Frontal cortex (tissue), 2 donors: ENCODE data around the gene KRT72.

DNA sequence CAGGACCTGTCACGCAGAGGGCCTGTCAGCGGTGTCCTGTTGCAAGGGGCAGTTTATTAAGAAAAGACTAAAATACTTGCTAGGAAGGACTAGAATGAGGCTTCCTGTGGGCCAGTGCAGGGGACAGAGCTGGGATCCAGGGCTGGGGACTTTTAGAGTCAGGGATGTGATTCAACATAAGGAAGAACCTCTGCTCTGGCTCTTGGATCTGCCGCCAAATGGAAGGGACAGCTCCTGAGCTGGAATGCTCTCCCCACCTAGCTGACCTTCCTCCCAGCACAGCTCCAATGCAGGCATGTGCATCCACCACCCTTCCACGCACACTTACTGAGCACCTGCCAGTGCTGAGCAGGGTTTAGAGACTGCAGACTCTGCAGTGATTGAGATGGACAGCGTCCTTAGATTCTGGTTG lies 11.9 kb upstream of the NR4A1 start:
- RAMPAGE, long total RNA = no peak

DNA sequence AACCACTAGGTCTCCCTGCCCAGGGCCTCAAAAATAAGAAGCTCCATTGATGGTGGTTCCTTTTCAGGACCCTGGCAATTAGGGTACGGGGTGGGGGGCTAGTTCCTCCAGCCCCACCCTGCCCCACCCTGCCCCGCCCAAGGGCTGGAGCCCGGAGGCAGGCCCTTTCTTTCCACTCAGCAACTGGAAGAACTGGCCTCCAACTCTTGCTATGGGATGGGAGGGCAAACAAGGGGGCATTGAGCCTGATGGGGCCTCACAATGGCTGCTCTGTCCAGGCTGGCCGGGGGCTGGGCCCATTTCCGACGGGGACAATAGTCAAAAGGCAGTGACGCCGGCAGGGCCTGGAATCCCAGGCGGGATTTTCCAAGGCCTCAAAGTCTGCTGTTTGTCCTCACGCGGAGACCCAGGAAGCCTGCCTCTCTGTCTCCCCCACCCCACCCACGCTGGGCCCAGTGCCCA lies 8.1 kb upstream of the ATG101 start:
- RAMPAGE, long total RNA = no peak

DNA sequence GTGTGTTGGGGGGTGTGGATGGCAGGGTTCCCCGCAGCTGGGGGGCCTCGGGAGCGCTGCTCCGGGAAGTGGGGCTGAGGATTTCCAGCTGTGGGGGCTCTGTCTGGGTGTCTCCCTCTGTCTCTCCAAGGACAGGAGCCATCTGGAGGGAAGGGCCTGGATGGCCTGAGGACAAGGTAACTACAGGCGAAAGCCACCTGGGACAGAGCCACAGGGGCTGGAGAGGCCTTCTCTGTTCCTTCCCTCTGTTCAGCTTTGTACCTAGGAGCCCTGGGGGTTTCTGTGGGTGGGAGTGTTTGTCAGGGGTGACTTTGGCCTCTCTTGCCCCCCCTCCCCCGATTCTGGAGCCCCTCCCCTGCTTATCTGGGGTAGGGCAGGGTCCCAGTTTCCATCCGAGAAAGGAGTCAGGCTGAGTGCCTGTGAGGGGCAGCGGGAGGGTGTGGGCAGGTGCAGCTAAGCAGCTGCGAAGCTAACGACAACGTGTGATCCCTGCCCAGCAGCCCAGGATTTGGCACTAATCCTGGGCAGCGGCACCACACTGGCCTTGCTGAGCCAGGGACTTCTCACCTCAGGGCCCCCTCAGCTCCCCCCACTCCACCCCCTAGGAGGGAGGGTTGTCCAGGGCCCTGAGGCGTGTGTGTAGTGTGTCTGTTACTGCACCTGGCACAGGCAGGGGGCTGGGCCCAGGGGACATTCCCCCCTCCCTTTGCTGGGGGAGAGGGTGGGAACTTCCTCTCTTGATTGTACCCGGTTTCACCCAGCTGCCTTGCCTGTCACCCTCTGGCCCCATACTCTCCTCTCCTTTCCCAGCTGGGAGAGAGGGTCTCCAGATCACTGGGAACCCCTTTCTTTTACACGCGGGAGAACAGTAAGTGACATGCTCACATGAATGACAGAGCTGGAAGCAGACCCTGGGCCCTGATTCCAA lies 1.7 kb downstream of the SMIM41 start:
- RAMPAGE, long total RNA = no peak

GRCh38 chr12:52148161-52149057 lies 43.4 kb downstream of the KRT80 start:
- RAMPAGE, long total RNA = no peak

DNA sequence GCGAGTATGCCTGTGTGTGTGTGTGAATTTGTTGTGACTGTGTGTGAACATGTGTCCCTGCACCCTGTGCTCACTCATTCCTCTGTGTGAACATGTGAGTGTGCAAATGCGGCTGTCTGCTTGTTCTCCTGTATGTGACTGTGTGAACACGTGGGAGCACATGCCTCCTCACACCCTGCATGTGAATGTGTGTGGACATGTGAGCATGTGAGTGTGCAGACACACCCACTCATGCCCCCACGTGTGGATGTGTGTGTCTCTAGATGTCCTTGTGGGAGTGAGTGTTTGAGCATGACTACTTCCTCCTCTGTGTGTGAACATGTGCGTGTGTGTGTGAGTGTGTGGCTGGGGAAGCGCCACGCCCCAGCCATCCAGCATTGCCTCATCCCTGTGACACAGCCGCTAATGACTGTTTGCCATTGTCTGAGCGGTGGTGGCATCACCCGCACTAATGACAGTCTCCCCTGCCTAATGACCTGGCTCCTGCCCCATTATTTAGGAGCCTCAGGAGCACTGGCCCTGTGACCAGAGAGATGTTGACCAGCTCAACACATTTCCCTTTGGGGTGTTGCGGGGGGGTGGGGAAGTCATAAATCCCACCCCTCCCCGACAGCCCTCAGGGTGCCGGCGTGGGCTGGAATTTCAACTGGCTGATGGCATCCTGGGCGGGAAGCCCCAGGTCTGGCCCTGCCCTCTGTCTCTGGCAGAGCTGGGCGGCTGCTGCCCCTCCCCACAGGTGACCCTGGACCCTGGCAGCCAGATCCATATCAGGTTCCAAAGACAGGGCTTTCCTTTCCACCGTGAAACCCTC lies 11.4 kb upstream of the KRT80 start:
- RAMPAGE, long total RNA = no peak

DNA sequence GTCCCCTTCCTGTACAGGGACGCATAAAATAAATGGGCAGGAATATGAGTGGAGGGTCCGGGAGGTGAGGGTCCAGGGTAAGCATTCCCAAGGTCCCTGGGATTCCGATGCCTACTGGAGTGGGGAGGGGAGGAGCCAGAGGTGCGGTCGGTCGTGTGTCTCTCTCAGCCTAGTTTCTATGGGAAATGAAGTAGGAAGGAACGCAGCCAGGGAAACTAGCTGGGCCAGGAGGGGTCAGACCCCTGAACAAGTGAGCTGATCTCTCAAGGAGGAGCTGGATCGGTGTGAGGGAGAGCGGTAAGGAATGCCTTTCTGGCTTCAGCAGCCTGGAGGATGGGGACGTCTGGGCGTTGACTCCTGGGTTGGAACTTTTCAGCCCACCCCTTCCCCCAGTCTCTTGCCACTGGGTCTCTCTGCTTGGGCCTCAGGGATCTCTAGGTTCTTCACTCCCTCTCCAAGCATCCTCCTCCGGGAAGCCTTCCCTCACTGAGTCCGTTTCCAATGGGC lies 495 bp upstream of the KRT7 start:
- RAMPAGE, long total RNA = no peak

DNA sequence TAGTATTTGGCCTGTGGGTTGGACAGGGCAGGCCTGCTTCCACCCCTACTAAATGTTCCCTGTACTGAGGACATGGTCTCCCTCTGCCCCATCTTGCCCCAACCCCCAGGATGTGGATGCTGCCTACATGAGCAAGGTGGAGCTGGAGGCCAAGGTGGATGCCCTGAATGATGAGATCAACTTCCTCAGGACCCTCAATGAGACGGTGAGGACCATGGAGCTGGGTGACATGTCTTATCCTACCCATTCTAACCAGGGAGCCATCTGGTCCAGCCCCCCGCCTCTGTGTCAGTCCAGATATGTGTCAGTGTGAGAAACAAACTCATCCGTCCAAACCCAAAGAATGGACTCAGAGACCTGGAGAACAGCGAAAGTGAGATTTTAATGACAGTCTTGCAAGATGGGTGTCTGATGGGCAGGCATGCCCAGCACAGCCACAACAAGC lies 5.5 kb downstream of the KRT7 start:
- RAMPAGE, long total RNA = no peak

DNA sequence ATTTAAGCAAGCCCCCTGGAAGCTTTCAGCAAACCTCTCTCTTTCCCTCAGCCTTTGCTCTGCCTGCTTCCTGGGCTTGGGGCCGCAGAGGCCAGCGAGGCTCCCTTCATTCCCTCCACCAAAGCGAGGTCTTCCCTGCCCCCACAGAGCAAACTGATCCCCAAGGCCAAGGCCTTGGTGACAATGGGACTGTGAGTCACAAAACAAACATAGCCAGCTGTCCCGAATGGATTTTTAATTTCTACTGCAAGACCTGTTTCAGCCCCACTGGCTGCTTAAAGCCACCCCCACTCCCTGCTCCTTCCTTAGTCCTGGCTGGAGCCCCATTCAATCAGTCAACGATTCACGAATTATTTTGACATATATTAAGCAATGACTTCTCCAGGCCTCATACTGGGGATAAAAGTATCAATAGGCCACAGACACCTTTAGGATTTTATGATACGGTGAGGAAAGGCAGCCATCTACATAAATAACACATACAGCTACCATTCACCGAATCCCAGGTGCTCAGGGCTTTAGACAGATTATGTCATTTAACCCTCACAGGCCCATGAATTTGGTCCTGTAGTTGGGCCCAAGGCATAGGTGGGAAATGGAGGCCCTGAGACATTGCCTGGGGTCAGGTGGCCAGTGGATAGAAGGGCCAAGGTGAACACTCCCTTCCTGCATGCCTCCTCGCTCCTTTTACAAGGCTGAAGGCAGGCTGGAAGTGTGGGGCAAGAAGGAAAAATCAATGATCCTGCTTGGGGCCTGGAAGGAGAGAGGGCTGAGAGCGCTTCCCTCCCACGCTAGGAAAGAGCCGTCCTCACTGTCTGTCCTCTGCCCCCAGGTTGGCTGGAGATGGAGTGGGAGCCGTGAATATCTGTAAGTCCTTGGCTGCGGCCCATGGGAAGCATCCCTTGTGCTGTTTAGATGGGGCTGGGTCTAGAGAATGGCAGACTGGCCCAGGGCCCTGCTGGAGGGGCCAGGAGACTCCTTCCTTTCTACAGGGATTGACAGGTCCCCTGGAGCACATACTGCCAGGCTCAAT lies 14.6 kb downstream of the KRT7 start:
- RAMPAGE, long total RNA = no peak

GRCh38 chr12:52249863-52250865 lies 17.1 kb downstream of the KRT7 start:
- RAMPAGE, long total RNA = no peak

- RAMPAGE, long total RNA = no peak
These were observed 3.5 kb upstream of the KRT6A start for GRCh38 chr12:52496332-52497097.

GRCh38 chr12:52600999-52601615 lies at the start of gene KRT72:
TSS of gene KRT72 (minus strand) at chr12:52601463.
- RAMPAGE, long total RNA = no peak

GRCh38 chr12:52678431-52678964 lies 1.7 kb downstream of the KRT1 start:
- RAMPAGE, long total RNA = no peak

DNA sequence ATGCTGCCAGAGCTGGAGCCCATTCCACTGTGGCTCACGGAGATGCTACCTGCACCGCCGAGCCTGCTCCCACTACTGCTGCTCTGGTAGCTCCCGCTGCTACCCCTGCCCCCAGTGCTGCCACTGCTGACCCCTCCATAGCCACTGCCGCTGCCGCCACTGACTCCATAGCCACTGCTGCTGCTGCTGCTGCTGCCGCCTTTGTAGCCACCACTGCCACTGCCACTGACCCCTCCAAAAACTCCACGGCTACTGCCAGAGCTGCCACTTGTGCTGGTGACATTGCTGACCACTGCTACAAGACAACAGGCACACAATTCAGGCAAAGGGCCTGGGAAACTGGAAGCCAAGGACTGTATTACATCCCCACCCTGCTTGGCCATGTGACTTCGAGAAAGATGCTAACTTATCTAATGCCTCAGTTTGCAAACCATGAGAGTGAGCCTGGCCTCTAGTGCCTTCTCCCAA lies 8.3 kb downstream of the KRT76 start:
- RAMPAGE, long total RNA = no peak

- RAMPAGE, long total RNA = no peak
These were observed 4.7 kb downstream of the KRT8 start for GRCh38 chr12:52899820-52900840.

- RAMPAGE, long total RNA = no peak
These were observed 1.9 kb downstream of the KRT8 start for GRCh38 chr12:52903061-52903246.

- RAMPAGE, long total RNA = no peak
These were observed 2.2 kb upstream of the KRT8 start for GRCh38 chr12:52906982-52907647.

GRCh38 chr12:52915548-52916070 lies 10.7 kb upstream of the KRT8 start:
- RAMPAGE, long total RNA = no peak

DNA sequence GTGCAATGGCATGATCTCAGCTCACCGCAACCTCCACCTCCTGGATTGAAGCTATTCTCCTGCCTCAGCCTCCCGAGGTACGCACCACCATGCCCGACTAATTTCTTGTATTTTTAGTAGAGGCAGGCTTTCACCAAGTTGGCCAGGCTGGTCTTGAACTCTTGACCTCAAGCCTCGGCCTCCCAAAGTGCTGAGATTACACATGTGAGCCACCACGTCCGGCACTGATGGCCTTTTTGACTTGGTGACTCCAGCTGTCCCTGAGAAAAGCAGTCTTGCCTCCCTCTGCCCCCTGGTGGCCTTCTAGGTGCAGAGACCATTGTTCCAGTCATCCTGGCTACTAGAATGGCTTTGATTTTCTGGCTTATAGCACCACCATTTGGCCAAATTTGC lies 25.6 kb upstream of the EIF4B start:
- RAMPAGE, long total RNA = no peak

GRCh38 chr12:53003969-53005085 lies 1.9 kb upstream of the EIF4B start:
- RAMPAGE, long total RNA = no peak

- RAMPAGE, long total RNA = no peak
These were observed 13.7 kb downstream of the EIF4B start for GRCh38 chr12:53019737-53020487.